ENCODE measurements around a stretch of chr9.

- PRO-cap, result no peak
- RAMPAGE, long total RNA, 3 experiments, result no peak in any of the 3 experiments
Observed at GRCh38 chr9:16575680-16576423, 294.6 kb downstream of the BNC2 start.

DNA sequence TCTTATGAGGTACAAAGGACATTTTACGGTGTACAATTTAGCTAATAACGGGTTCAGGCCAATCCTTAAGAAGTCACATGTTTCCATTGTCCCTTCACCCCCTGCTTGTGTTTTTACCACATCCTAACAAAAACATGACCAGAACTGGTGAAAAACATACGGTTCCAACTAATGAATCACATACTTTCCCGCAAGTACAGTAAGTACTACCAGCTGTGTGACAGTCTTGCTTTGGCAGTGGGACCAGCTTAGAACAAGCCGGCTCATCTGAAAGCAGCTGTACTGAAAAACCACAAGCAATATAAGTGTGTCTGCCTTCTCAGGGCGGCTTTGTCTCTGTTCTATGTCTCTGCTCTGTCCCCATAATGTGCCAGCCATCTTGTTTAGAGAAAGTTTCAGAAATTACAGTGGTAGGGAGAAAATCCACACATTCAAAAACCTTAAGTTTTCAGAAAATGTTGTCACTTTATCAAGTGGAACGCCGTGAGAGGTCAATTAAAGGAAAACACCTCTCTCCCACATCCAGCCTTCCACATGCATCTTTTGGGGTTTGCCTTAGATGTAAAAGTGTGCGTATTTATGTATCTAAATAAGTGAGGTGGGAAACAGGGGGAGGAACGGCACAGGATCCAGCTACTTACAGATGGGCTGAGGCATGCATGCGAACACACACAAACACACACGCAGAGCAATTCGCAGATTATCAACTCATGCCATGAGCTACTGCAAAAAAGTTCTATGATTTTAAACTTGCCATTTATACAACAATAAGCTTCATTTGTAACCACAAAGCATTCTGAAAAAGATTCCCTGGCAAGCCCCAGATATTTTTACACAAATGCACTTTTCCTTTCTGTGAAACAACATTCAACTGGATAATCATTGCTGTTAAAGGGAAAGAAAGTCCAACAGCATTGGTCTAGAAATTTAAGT, 242.3 kb downstream of the BNC2 start:
- PRO-cap, result no peak
- RAMPAGE, long total RNA, 3 experiments, result no peak in any of the 3 experiments

DNA sequence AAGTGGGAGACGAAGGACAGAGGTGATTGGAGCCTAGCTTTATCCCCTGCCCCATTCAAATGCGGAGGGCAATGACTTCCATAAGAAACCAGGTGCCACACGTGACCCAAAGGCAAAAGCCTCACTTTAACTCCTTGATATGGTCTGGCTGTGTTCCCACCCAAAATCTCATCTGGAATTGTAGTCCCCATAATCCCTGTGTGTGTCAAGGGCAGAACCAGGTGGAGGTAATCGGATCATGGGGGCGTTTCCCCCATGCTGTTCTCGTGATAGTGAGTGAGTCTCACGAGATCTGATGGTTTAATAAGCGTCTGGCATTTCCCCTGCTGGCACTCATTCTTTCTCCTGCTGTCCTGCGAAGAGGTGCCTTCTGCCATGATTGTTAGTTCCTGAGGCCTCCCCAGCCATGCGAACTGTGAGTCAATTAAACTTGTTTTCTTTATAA, 113.1 kb upstream of the BNC2 start:
- PRO-cap, result no peak
- RAMPAGE, long total RNA, 3 experiments, result no peak in any of the 3 experiments

GRCh38 chr9:17005002-17005498, 129.8 kb upstream of the CNTLN start:
- PRO-cap, result no peak
- RAMPAGE, long total RNA, 3 experiments, result no peak in any of the 3 experiments

GRCh38 chr9:17268926-17269343, 134.1 kb downstream of the CNTLN start:
- PRO-cap, result no peak
- RAMPAGE, long total RNA, 3 experiments, result no peak in any of the 3 experiments

DNA sequence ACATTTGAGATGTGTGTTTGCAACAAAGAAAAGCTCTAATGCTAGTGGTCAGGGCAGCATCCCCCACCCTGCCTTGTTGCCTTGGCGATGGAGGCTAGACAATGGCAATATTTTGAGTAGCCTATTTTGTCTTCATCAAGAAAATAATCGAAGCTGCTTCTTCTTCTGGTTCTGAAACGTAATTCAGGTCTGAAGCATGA, 58.2 kb upstream of the SH3GL2 start:
- PRO-cap, result no peak
- RAMPAGE, long total RNA, 3 experiments, result no peak in any of the 3 experiments

- PRO-cap, result no peak
- RAMPAGE, long total RNA, 3 experiments, result no peak in any of the 3 experiments
Observed at GRCh38 chr9:17536672-17537312, 42.1 kb upstream of the SH3GL2 start.

DNA sequence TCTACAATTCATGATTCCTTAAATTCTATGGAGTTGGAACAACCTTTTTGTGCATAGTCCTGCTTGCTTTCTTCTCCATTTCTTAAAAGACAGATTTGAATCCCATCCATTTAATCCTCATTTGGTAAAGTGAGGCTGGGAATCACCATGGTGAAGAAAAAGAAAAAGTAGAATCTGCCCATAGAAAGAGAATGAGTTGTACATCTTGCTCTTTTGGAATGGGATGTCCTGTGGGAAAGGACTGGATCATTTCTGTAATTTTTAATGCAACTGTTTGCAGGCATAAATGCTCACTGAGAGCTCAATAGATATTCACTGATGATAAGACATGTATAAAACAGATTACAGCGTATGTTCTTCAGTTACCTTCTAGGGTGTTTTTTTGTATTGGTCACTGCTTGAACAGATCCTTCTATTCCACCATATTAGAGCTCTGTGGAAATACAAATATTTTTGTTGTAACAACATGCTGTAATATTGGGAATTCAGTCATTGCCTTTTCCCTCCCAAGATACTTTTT, 21.2 kb upstream of the SH3GL2 start:
- PRO-cap, result unidirectional peak, plus-strand start at position 226 of the sequence
- RAMPAGE, long total RNA, 3 experiments, result no peak in any of the 3 experiments

DNA sequence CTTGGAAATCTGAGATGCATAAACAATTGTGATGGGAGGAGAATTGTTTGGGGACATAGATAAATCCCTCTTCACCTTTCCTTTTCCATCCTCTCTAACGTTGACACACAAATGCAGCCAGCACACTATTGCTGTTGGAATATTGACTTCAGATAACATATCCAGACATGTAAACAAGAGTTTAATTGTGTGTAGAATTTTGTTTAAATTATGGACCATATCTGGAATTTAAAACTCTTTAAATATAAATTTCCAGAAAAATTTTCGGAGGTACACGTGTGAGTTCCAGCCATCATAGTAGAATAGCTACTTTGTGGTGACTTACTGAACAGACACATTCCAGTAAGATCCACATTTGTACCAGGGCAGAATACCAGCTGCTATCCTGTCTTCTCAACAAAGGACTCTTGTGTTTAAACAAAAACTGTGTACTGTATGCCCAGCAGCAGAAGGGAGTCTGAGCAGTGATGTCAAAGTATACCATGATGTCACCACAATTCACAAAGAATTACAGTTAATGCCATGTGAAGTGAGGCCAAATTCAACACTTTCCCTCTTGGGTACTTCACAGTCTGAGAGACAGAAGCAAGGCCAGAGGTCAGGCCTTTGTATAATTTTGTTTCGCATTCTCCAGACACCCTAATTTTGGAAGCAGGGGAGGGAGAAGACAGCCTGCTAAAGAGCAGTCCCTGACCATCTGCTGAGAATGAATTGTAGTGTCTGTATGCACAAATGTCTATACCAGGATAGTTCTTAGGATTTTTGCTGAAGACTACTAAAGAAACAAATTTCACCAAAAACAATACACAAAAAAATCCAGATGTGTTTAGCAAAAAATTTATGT, 137.0 kb downstream of the ADAMTSL1 start:
- PRO-cap, result no peak
- RAMPAGE, long total RNA, 3 experiments, result no peak in any of the 3 experiments

- PRO-cap, result no peak
- RAMPAGE, long total RNA, 3 experiments, result no peak in any of the 3 experiments
Observed at GRCh38 chr9:19048683-19049169, 501 bp upstream of the RRAGA start.

DNA sequence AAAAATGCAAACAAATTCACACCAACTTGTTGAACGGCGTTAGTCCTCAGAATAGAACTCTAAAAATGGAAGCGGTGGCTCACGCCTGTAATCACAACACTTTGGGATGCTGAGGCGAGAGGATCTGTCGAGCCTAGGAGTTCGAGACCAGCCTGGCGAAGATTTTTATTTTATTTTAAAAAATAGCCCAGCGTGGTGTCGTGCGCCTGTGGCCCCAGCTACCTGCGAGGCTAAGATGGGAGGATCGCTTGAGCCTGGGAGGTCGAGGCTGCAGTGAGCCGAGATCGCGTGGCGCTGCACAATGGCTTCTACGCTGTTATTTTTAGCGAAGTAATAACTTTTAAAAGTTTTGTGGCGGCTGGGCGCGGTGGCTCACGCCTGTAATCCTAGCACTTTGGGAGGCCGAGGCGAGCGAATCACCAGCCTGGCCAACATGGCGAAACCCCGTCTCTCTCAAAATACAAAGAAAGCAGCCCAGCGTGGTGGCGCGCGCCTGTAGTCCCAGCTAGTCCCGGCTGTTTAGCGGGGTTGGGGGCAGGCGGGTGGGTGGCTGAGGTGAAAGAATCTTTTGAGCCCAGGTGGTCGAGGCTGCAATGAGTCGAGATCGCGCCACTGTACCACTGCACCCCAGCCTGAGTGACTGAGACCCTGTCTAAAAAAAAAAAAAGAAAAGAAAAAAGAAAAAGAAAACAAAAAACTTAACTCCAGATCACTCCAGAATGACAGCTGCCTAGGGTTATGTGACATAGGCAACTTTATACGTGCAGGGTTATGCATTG, 794 bp upstream of the PLIN2 start:
- PRO-cap, result bidirectional peak, plus-strand start at position 508 of the sequence, minus-strand start at position 521 of the sequence
- RAMPAGE, long total RNA, 3 experiments, result no peak in any of the 3 experiments

GRCh38 chr9:19183931-19185133, 46.2 kb upstream of the DENND4C start:
- PRO-cap, result bidirectional peak, plus-strand start at chr9:19184499, minus-strand start at chr9:19184448
- RAMPAGE, long total RNA, 3 experiments, result no peak in any of the 3 experiments

DNA sequence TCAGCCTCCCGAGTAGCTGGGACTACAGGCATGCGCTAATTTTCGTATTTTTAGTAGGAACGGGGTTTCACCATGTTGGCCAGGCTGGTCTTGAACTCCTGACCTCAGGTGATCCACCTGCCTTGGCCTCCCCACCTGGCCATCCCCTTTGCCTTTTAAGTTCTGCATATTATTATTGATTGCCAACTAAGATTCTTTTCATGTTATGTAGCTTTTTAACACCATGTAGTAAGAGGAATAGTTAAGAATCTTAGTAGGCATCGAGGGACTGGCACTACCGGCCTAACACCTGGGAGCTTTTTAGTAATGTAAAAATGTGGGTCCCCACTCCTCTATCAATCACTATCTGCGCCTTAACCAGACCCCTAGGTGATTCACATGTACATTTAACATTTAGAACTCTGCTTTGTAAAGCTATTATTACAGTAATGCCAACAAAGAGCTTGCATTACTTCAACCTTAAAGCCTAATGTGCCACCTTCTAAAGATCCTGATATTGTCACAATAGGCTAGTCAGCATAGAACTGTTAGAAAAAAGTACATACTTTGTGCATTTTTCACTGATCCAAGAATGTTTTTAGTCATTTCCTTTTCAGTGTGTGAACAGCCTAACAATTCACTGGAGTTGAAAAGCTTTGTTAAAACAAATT, 4.7 kb downstream of the RPS6 start:
- PRO-cap, result no peak
- RAMPAGE, long total RNA, 3 experiments, result no peak in any of the 3 experiments

DNA sequence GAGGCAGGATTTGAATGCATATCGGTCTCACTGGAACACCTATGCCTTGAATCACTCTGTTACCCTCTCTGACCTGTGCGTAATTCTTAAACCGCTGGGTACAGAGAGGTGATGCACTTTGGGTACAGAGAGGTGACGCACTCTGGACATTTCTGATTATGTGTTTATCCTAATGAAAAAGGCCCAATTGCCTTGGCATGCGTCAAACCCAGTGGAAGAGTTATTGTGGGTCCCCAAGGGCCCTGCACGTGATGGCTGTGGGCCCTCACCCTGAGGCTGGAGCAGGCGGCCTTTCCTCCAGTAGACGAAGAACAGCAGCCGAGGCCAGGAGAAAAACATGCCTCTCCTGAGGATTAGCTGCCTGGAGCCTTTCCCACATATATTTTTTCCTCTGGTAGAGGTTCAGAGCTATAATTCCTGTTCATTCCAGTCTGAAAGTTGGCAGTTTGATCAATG, 22.6 kb downstream of the ACER2 start:
- PRO-cap, result bidirectional peak, plus-strand start at position 303 of the sequence, minus-strand start outside the sequence
- RAMPAGE, long total RNA, 3 experiments, result no peak in any of the 3 experiments

DNA sequence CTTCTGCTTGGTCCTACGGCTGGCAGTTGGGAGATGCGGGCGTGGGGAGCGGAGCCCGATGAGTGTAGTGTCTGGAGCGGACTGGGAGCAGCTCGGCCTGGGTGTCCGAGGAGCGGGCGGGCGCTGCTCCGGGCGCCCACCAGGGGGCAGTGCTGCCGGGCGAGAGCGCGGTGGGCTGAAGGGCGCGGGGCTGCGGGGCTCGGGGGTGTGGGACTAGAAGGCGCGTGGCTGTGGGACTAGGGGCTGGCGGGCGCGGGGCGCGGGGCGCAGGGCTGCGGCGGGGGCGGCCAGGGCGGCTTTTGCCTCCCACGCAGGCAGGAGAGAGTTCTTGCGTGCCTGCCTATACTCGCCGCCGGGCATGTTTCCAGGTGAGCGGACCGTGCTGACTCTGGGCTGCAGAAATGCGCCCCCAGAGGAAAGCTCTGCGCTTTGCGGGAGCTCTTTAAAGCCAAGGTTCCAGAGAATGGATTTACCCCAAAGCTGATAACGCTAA, 55.9 kb downstream of the ACER2 start:
- PRO-cap, result no peak
- RAMPAGE, long total RNA, 3 experiments, result no peak in any of the 3 experiments

DNA sequence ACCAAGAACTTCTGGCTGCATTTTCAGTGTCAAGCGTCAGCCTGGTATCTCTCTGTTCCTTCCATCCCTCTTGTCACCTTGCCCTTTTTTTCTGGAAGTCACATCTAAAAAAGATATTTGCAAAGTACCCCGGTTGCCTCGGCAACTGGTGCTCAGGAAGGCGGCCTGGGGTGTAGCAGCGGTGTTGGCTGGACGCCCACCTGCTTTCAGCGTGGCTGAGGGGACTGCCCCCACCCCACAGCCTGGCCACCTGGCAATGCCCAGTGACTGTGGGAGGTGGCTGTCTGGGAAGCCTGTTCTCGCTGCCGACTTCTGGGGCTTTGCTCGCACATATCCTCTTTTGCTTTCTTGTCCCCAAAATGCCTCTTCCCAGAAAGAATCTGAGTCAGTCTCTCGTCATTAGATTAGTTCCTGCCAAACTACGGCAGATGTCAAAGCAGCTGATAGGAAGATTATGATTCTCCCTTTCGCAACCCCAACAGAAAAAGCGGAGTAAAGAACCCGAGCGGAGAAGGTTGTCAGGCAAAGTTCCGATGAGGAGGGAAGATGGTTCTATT, 84.6 kb downstream of the ACER2 start:
- PRO-cap, result unidirectional peak, plus-strand start at position 483 of the sequence
- RAMPAGE, long total RNA, 3 experiments, result no peak in any of the 3 experiments

GRCh38 chr9:20297479-20298023, 324.7 kb downstream of the MLLT3 start:
- PRO-cap, result no peak
- RAMPAGE, long total RNA, 3 experiments, result no peak in any of the 3 experiments

DNA sequence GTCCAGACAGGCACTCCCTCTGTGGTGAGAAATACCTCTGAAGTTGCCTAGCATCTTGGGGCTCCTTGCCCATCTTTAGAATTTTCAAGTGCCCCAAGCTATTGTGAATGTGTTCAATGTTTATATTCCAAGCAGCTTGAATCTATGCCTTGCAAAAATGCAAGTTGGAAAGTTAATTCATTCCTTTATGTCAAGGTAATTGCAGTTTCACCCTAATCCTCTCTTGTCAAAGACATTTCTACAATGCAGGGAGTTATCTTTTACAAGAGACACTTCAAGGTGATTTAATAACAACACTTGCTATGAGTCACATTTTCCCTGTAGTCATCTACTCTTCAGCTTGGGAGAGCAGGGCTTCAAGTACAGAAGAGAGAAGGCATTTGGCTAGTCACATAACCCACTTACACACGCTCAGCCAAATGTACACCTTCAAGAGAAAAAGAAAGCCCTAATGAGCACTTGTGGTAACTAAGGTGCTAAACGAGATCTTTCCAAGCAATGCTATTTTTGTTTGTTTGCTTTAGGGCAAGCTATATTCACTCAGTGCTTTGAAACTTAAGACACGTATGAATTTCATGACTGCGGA, 302.4 kb downstream of the MLLT3 start:
- PRO-cap, result no peak
- RAMPAGE, long total RNA, 3 experiments, result no peak in any of the 3 experiments

- PRO-cap, result no peak
- RAMPAGE, long total RNA, 3 experiments, result no peak in any of the 3 experiments
Observed at GRCh38 chr9:20624609-20625105, 2.4 kb upstream of the MLLT3 start.

DNA sequence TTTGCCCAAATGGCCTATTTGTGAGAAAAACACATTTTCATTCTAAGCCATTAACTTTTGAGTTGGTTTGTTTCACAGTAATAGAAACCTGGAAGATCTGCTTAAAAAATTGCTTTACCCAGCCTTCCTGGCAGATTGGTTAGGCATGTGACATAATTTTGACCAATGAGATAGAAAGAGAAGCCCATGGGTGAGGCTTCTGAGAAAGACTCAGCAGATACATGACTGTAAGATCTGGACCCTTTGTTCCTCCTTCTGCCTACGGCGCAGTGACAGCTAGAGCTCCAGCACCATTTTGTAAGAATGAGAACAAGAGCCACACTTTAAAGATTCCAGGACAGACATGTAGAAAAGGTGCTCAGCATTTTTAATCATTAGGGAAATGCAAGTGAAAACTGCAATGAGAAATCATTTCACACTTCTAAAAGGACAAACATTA, 18.4 kb upstream of the MLLT3 start:
- PRO-cap, result no peak
- RAMPAGE, long total RNA, 3 experiments, result no peak in any of the 3 experiments